Liver (tissue), 9 donors: ENCODE measurements around a stretch of chr6.

GRCh38 chr6:4281470-4282471 lies 146.4 kb upstream of the ECI2 start:
- PRO-cap, 5 experiments = no peak in any of the 5 experiments
- RAMPAGE, long total RNA, 2 experiments = no peak in any of the 2 experiments
- RRBS = no CpG with 5 or more reads among the region's 46 CpGs

- PRO-cap, 5 experiments = no peak in any of the 5 experiments
- RAMPAGE, long total RNA, 2 experiments = no peak in any of the 2 experiments
- RRBS = no CpG with 5 or more reads among the region's 13 CpGs
Measured at GRCh38 chr6:4688387-4689007, 87.7 kb upstream of the CDYL start.

DNA sequence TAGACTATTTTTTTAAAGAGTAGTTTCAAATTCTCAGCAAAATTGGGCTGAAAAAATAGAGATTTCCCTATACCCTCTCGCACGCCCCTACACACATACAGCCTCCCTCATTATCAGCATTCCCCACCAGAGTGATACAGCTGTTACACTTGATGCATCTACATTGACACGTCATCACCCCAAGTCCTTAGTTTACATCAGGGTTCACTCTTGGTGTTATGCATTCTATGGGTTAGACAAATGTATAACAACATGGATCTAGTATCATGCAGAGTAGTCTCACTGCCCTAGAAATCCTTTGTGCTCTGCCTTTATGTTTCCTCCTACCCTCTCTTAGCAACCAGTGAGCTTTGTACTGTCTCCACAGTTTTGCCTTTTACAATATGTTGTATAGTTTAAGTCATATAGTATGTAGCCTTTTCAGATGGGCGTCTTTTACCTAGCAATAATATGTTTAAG lies 103.7 kb downstream of the CDYL start:
- PRO-cap, 5 experiments = no peak in any of the 5 experiments
- RAMPAGE, long total RNA, 2 experiments = no peak in any of the 2 experiments
- RRBS = no CpG with 5 or more reads among the region's 4 CpGs

GRCh38 chr6:5026191-5026913 lies 22.5 kb upstream of the RPP40 start:
- PRO-cap, 5 experiments = peak in 4 of 5 experiments; most common plus-strand start chr6:5026298 (in 1); most common minus-strand start chr6:5026284 (in 2)
- RAMPAGE, long total RNA, 2 experiments = no peak in any of the 2 experiments
- RRBS = 9% methylated on average over 4 of the region's 26 CpGs

- PRO-cap, 5 experiments = no peak in any of the 5 experiments
- RAMPAGE, long total RNA, 2 experiments = no peak in any of the 2 experiments
- RRBS = no CpG with 5 or more reads among the region's 5 CpGs
Measured at GRCh38 chr6:5095153-5095680, 10.1 kb downstream of the PPP1R3G start.

- PRO-cap, 5 experiments = no peak in any of the 5 experiments
- RAMPAGE, long total RNA, 2 experiments = no peak in any of the 2 experiments
- RRBS = no CpG with 5 or more reads among the region's 8 CpGs
Measured at GRCh38 chr6:5174087-5174686, 86.6 kb downstream of the LYRM4 start.

DNA sequence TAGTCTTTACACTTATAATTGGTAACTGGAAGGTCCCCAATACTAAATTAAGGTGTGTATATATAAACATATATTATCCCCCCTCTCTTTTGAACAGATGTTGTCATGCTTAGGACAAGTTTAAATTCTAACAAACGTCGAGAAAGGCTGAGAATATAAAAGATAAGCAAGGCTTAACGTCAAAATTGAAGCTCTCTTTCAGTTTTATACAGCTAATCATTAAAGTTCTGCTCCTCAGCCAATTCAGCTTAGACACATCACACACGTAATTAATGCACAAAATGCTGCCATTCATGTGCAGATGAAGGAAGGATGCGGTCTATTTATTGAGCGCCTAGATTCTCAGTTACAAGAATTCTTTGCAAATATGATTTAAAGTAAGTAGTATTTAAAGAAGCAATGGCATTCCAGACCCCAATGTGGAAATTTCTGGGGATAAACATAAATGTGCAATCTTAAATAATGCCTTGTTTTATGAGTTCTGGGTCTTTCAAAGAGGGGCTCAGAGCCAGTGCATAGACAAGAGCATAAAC lies 86.0 kb downstream of the LYRM4 start:
- PRO-cap, 5 experiments = no peak in any of the 5 experiments
- RAMPAGE, long total RNA, 2 experiments = no peak in any of the 2 experiments
- RRBS = no CpG with 5 or more reads among the region's 6 CpGs

- PRO-cap, 5 experiments = no peak in any of the 5 experiments
- RAMPAGE, long total RNA, 2 experiments = no peak in any of the 2 experiments
- RRBS = no CpG with 5 or more reads among the region's 7 CpGs
Measured at GRCh38 chr6:5278090-5278580, 16.8 kb downstream of the FARS2 start.

- PRO-cap, 5 experiments = no peak in any of the 5 experiments
- RAMPAGE, long total RNA, 2 experiments = no peak in any of the 2 experiments
- RRBS = no CpG with 5 or more reads among the region's 14 CpGs
Measured at GRCh38 chr6:5471710-5472720, 210.7 kb downstream of the FARS2 start.

DNA sequence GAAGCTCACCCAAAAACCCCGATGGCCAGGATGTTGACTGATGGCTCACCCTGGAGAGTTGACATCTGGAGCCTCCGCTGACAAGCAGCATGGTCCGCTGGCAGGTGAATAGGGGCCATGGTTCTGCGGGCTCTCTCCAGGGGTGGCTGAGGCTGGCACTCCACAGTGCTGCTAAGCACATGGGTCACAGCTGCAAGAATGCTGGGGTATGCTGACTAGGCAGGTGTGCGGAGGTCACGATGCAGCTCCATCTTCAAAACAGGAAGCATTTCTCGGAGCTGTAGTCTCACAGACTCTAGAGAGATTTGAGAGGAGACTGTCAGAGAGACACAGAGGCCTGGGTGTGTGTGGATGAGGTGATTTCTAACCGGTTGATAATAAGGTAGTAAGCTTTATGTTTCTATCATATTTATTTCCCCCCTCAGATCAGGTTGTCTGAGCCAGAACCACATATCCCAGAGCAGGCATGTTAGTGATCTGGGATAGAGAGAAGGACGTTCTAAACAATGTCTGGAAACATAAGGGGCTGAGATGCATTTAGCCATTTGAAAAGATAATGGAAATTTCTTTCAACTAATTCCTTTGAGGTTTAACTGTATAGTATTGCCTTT lies 341.5 kb downstream of the NRN1 start:
- PRO-cap, 5 experiments = no peak in any of the 5 experiments
- RAMPAGE, long total RNA, 2 experiments = no peak in any of the 2 experiments
- RRBS = no CpG with 5 or more reads among the region's 9 CpGs

DNA sequence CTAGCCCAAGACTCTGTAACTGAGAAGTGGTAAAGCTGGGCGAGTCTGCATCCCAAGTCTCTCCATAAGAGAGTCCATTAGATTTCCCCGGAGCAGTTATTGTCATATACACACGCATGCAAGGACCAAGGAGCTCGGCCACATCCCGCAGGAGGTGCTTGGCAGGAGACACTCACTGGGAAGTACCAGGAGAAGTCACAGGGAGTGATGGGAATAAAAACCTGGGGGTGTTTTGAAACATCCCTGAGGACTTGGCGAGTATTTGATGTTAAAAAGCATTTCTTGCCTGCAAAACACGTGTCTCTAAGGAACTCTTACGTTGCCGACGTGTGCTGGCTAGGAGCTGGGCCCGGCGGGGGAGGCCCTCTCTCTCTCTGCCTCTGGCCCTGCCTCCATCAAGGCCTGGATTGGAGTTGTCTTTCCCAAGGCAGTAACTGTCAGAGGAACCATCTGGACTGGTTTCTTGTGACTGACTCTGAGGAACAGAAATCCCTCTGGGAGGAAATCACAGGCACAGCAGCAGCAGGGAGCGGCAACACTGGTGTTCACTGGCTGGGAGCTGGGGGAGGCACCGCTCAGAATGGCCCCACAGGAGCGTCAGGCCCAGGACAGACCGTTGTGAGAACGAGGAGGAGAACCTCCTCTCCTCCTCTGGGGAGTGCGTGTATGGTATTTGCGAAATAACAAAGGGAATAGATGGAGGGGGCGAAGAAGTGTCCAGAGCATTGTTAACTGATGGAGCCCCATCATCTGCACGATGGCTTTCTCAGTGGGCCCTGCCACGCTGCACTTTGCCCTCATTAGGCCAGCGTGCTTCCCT lies 244.2 kb downstream of the NRN1 start:
- PRO-cap, 5 experiments = no peak in any of the 5 experiments
- RAMPAGE, long total RNA, 2 experiments = no peak in any of the 2 experiments
- RRBS = no CpG with 5 or more reads among the region's 23 CpGs

DNA sequence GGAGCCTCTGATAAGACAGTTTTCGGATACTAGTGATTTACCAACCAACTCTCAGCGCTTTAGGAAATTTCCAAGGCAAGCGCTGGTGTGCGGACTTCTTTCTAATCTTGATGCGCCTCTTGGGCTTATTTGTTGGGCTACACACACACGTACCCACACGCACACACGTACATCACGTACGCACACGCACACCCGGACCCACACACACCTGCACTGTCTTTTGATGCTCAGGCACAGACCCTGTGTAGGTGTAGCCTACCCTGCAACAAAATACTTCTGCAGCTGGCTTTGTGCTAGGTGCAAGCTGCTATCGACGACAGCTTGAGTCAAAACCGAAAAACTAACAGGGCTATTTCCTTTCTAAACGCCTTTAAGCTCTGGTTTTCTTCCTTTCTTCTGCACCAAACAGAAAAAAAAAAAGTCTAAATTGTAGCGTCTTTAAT lies 1.1 kb upstream of the NRN1 start:
- PRO-cap, 5 experiments = no peak in any of the 5 experiments
- RAMPAGE, long total RNA, 2 experiments = no peak in any of the 2 experiments
- RRBS = no CpG with 5 or more reads among the region's 17 CpGs

- PRO-cap, 5 experiments = no peak in any of the 5 experiments
- RAMPAGE, long total RNA, 2 experiments = no peak in any of the 2 experiments
- RRBS = no CpG with 5 or more reads among the region's 5 CpGs
Measured at GRCh38 chr6:6243950-6244341, 76.5 kb downstream of the F13A1 start.

- PRO-cap, 5 experiments = no peak in any of the 5 experiments
- RAMPAGE, long total RNA, 2 experiments = no peak in any of the 2 experiments
- RRBS = no CpG with 5 or more reads among the region's 5 CpGs
Measured at GRCh38 chr6:6681911-6682671, 93.6 kb downstream of the LY86 start.

- PRO-cap, 5 experiments = no peak in any of the 5 experiments
- RAMPAGE, long total RNA, 2 experiments = no peak in any of the 2 experiments
- RRBS = no CpG with 5 or more reads among the region's 5 CpGs
Measured at GRCh38 chr6:6733820-6734190, 145.3 kb downstream of the LY86 start.

DNA sequence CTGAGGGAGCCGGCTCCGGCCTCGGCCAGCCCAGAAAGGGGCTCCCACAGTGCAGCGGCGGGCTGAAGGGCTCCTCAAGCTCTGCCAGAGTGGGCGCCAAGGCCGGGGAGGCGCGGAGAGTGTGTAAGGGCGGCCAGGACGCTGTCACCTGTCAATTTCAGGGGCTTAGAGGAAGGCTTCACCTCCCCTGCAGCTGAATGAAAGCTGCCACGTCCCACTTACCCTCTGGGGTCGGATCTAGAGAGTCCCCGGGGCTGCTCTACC lies 157.5 kb downstream of the LY86 start:
- PRO-cap, 5 experiments = peak in 1 of 5 experiments; most common plus-strand start position 101 of the sequence (in 1)
- RAMPAGE, long total RNA, 2 experiments = no peak in any of the 2 experiments
- RRBS = 80% methylated on average over 1 of the region's 14 CpGs

GRCh38 chr6:6747454-6747810 lies 158.9 kb downstream of the LY86 start:
- PRO-cap, 5 experiments = no peak in any of the 5 experiments
- RAMPAGE, long total RNA, 2 experiments = no peak in any of the 2 experiments
- RRBS = no CpG with 5 or more reads among the region's 5 CpGs

DNA sequence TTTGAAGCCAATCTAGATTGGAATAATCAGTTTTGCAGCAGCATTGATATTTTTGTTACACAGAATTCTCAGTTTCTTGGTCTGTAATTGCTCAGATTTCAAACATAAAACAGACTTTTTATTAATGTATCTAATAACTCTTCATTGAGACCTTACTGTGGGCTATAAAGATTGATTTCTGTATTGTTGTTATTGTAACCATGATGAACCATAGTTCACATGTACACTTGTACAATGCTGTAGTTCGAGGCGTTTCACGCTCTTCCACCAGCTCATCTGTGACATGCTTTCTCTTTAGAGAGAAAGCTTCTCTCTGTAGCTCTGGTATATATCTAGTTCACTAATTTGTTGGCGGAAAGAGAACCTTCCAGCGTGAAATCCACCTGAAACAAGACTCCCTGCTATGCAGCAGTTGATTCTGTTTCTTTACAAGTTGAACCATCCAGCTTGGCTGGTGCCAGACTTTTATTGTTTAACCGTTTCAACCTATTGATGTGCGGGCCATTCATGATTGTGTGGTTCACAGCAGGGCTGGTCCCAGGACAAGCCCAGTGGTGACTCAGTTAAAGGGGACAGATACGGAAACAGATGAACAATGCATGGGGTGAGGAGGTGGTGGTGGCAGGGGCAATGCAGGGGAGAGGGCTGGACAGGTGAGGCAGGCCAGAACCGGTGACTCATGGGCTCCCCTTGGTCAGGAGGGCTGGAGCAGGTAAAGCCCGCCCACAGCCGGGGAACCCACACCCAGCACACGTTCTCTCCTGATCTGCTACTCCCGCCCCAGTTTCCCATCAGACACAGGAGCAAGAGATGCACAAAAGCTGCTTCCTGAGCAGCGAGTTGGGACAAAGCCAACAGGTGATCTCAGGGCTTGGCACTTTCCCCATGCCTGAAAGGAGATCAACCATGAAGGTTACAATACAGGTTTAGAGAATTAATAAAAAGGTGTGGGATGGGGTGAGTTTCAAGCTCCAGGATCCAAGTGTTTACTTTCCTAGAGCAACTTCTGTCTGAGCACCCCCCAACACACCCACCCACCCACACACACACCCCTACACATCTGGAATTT lies 232.1 kb downstream of the LY86 start:
- PRO-cap, 5 experiments = peak in 2 of 5 experiments; most common plus-strand start position 794 of the sequence (in 2)
- RAMPAGE, long total RNA, 2 experiments = no peak in any of the 2 experiments
- RRBS = 68% methylated on average over 3 of the region's 14 CpGs

DNA sequence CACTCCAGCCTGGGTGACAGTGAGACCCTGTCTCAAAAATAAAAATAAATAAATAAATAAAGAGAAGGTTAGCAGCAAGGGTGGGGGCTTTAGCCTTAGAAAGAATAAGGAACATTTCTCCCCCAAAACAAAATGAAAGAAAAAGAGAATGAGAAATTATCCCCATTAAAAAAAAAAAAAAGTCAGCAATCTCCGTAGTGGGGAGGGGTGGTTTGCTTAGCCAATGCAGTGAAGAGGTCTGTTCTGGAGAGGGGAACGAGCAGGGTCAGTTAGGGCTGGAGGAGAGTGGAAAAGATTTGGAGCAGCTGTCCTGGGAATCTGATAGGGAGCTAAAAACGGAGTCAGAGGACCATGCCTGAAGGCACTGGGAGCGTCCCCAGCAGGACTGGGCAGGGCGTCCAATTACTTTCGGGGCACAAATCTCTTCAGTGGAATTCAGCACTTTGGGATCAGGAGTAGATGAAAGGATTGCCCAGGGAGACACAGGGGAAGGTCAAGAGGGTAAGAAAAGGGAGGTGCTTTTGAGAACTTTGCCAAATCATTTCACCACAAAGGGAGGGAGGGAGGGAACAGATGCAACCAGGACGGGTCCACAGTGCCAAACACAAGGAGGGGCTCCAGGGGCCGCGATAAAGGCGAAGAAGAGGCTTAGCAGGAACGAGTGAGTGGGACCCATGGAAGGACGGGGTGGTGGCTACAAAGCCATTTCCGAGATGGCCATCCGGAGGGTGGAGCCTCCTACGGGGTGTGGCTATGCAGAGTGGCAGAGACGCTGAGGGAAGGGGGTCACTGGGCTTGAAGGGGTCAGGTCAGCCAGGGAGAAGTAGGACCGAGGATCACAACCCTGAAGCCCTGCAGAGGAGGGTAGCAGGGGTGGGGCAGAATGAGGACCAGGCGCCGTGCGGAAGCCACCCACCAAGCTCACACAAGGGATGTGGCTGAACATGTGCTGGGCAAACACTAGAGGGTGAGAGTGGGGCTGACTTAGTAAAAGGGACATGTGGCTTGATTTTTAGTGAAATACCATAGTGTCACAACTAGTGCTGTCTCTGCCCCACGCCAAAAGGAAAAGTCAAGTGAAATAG lies 180.1 kb upstream of the RREB1 start:
- PRO-cap, 5 experiments = no peak in any of the 5 experiments
- RAMPAGE, long total RNA, 2 experiments = no peak in any of the 2 experiments
- RRBS = no CpG with 5 or more reads among the region's 21 CpGs

DNA sequence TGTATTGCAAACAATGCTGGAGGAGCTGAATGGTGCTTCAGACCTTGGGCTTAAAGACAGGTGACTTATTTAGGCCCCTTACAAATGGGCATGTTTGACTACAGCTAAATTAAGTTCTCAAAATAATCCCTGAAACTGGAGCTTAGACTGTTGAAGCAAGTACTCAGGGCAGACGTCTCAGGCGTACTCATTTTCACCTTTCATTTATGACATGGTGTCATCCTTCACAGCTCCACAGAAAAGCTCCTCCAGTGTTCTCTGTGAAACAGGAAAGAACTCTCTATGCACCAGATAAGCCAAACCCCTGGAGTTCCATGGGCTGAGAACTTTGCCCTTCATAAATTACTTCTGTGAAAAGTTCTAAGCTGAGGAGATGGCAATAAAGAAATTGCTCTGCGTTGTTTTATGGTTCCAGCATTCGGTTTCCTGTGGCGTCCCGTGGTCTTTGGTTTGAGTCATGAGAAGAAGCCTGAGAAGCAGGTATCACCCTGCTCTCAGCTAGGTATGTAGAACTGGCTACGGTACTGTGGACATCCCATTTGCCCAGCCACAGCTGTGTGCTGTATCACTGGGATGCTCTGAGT lies 20.3 kb upstream of the RREB1 start:
- PRO-cap, 5 experiments = no peak in any of the 5 experiments
- RAMPAGE, long total RNA, 2 experiments = no peak in any of the 2 experiments
- RRBS = no CpG with 5 or more reads among the region's 7 CpGs